ENCODE data around the gene SF3B5.

DNA sequence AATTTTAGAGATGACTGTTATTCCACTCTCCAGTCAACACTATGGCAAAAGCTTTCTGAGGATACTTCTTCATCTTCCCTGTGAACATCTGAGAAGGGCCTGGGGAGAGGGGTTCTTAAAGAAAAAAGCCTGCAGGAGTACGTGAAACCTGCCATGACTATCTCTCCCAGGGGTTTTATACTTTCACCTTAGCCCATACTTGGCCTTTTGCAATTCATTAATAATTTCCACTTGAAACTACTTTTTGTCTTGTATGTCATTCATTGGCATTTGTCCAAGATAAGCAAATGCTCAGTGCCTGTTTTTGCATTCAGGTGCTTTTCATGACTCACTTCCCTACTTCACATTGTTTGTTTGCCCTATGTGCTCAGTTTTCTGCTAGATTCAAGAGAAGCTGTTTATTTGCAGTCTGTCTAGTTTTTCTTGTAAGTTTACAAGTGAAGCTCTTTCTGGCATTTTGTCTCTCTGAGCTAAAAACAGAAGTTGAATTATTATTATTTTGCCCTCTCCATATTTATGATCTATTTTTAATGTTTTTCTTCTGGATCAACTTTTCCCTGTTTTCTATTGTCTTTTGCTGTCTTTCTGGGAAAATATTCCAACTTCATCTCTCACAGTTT, 580.2 kb upstream of the GJE1 start:
- RRBS, result no CpG with 5 or more reads among the region's 1 CpG

- RRBS, result no CpG with 5 or more reads among the region's 21 CpGs
These were observed 317.9 kb upstream of the GJE1 start for GRCh38 chr6:141814856-141815180.

GRCh38 chr6:142424441-142424985, 122.7 kb downstream of the ADGRG6 start:
- RRBS, result no CpG with 5 or more reads among the region's 6 CpGs

DNA sequence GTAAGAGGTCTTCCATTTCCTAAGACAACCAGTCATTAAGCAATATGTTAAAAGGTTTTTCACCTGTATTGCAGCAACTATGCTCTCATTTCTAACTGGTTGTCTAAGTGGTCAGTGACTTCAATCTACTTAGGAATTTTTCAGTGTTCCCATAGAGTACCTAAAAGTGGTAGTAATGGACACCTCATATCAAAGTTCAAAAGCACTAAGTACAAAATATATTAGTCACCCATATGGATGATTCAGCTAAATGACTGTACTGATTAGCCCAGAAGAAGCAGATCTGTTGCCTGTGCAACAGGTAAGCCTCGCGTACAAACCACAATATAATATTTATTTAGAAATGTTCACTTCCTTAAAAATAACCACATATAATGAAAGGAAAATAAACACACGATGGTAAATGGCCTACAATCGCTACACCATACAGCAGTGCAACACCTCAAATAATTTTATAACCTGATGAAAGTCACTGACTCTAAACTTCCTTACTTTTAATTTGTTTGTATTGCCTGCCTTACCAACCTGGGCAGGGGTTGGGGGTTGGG, 106.1 kb downstream of the HIVEP2 start:
- RRBS, result no CpG with 5 or more reads among the region's 4 CpGs

- RRBS, result no CpG with 5 or more reads among the region's 2 CpGs
These were observed 56.2 kb downstream of the HIVEP2 start for GRCh38 chr6:142888737-142889264.

DNA sequence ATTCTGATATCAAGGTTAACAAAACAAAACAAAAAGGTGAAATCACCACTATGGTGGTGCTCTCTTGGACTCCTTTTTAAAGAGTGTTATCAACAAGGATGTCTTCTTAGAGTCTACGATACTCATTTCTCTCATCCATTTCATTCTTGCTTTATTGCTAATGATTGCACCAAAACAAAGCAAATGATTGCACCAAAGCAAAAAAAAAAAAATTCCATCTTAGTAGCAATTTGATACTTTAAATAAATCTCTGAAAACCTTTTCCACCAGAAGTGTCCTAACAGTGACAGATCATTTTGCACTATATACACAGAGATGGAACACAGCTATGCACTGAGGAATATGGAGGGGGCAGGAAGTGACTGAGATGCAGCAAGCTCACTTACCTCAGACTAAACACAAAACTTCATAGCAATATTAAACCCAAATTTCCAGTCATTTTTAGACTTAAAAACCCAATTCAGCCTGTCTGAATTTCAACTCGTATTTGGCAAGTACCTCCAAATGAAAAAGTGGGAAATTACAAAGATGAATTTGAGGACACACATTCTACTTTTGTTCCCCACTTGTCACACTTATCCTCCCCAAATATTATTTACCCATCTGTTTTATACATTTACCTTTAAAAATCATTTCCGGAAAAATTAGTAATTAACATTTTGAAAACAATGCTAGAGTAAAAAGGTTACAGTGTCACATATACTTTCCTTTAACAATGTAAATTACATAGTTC, 41.1 kb downstream of the HIVEP2 start:
- RRBS, result no CpG with 5 or more reads among the region's 3 CpGs

DNA sequence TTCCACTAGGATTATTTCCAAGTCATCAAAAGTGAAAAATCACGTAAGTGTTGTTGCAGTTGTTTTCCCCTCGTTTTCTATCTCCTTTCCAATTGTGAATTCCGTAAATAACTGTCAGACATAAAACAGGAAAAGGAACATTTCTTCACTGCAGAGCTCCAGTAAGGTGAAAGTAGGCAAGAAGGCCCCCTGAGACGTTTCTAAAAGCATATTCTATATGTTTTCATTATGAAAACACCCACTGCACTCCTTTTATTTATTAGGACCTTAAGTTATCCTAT, 17.7 kb downstream of the HIVEP2 start:
- RRBS, result no CpG with 5 or more reads among the region's 4 CpGs

DNA sequence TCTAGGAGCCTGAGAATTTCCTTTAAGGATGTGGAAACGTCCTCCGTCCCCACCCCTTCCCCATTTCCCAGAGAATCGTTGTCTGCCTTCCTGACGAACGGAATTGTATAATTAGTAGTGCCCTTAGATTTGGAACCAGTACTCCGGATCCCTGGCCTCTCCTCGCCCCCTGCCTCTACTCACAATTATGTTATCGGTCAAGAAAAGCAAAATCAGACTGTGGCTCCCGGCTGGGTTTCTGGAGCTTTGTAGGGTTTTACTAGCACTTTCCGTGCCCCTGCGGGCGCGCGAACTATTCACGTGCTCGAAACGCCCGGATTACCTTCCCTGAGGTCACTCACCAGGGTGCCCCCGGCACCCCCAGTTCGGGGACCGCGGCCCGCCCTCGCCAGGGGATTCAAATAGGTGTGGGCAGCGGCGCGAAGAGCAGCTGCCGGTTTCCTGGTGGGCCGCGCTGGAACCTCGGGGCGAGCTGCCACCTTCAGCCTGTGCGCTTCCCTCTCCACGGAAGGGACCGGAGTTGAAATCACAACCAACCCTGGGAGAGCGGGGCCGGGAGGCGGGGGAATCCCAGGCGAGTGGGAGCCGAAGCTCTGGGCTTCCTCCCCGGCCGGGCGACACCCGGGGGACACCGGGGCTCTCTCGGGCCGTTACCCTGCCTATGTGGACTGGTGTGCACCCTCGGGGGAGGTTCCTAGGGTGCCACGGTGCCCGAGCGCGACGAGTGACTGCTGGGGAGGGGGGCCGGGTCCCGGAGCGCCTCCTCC, 1.9 kb upstream of the HIVEP2 start:
- RRBS, result 5% methylated on average over 37 of the region's 56 CpGs

GRCh38 chr6:143059609-143060101, 1.0 kb upstream of the AIG1 start:
- RRBS, result no CpG with 5 or more reads among the region's 2 CpGs

- RRBS, result no CpG with 5 or more reads among the region's 6 CpGs
These were observed 54.0 kb downstream of the ADAT2 start for GRCh38 chr6:143396439-143397030.

GRCh38 chr6:143516593-143517139, 5.1 kb upstream of the FUCA2 start:
- RRBS, result no CpG with 5 or more reads among the region's 3 CpGs

- RRBS, result no CpG with 5 or more reads among the region's 9 CpGs
These were observed 28.5 kb upstream of the FUCA2 start for GRCh38 chr6:143539844-143540574.

- RRBS, result no CpG with 5 or more reads among the region's 9 CpGs
These were observed 55.5 kb upstream of the FUCA2 start for GRCh38 chr6:143566958-143567405.

GRCh38 chr6:143678500-143678999, 785 bp downstream of the PHACTR2 start:
- RRBS, result no CpG with 5 or more reads among the region's 15 CpGs

GRCh38 chr6:143805799-143806041, 37.4 kb upstream of the LTV1 start:
- RRBS, result no CpG with 5 or more reads among the region's 1 CpG

GRCh38 chr6:143972763-143973672, 35.0 kb downstream of the PLAGL1 start:
- RRBS, result no CpG with 5 or more reads among the region's 11 CpGs

DNA sequence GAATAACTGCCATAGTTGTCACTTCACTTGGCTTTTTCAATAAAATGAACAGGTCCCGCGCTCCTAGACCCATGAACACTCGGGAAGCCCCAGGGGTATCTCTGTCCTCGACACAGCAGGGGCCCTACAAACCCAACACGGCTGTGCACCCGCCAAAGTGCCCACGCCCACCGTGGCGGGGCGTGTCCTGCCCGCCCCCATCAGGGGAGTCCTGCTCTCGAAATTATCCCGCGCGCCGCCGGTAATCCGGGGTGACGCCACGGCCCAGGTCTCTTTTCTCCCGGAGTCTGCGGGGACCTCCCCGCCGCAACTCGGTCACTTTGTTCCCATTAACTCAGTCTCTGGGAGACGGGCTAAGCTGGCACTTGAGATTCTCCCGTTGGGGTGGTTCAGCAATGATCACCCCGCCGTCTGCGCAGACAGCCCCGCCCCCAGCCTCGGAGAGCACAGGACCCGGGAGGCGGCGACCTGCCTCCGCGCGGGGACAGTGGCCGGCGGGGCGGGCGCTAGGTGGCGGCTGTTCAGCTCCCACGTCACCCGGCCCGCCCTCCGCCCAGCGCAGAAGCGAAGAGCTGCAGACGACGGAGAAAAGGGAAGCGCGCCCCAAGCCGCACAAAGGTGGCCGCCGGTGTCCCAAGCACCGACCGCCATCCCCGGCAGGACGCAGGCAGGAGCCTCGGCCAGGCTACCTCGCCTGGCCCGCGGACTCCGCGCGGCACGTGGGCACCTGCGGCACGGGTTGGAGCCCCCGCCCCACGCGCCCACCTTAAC, 31.6 kb downstream of the SF3B5 start:
- RRBS, result 3% methylated on average over 28 of the region's 73 CpGs

DNA sequence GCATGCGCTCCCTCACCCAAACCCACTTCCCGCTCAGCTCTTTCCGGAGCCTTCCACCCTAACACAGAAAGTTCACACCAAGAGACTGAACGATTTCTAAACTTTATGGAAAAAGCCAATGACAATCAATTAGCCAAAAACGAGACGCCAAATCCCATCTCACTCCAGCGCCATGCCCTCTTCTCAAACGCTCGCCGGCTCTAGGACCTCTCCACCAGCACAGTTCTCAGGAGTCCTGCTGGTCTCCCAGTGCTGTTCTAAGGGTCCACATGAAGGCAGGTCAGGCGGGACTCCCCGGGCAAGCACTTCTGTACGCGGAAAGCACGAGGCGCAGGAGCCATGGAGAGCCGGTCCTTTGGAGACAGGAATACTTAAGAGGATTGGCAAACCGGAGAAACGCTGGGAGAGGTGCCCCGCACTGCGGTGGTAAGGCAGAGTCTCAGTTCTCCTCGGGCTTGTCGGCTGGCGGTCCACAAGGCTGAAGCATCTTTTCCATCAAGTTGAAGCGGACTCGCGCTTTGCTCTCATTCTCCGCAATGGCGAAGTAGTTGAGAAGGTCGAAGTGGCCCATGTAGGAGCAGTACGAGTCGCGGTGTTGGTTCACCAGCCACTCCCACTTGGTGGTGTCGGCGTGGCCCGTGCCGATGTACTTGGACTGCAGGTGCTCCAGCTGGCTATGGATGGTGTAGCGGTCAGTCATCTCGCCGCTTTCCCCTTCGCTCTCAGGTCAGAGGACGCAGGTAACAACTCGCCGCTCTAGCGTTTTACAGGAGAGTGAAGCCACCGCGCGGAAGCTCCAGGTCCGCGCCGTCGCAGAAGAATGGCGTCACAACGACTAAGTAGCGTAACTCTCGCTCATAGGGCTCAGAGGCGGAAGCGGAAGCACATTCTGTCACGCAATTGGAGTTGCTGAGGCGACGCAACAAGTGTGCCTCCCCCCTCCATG, at the start of gene SF3B5:
Gene SF3B5, minus strand, starts transcription at position 776 of the 946 bp plus-strand sequence.
- RRBS, result 6% methylated on average over 8 of the region's 61 CpGs

GRCh38 chr6:144159733-144160130, 9.4 kb downstream of the STX11 start:
- RRBS, result no CpG with 5 or more reads among the region's 4 CpGs

GRCh38 chr6:144178010-144178313, 27.6 kb downstream of the STX11 start:
- RRBS, result no CpG with 5 or more reads among the region's 3 CpGs